NCI-H460 (cell line): ENCODE results near the genes SLC2A1 and PTPRF.

DNA sequence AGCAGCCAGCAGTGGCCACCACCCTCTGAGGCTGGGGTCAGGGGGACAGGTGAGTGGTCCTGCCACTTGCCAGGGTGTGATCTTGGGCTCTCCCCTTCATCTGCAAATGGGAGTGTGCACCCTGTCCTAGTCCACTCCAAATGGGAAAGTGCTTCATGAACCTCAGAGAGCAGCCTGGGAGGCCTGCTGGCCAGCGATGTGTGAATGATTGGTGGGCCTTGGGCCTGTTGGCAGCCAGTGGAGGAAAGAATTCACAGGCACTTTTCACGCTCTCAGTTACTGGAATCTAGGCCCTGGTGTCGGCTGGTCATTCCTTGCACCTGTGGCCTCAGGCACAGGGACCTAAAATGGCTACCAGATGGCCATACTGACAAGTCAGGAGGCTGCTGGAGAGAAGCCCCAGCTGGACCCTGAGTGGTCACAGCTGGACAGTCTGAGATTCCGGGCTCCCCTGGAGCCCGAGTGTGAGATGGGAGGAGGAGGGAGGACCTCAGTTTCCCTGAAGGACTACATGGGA lies 18.4 kb upstream of the EDN2 start:
RAMPAGE:
- cytosol, long total RNA, result no peak
- long total RNA, result no peak
- nucleus, long total RNA, result no peak

GRCh38 chr1:41516035-41516584 lies 31.6 kb upstream of the EDN2 start:
RAMPAGE:
- cytosol, long total RNA, result no peak
- long total RNA, result no peak
- nucleus, long total RNA, result no peak

RAMPAGE:
- cytosol, long total RNA, result no peak
- long total RNA, result no peak
- nucleus, long total RNA, result no peak
These were observed 156.8 kb upstream of the EDN2 start for GRCh38 chr1:41641161-41641829.

GRCh38 chr1:41802814-41803389 lies 115.8 kb downstream of the HIVEP3 start:
RAMPAGE:
- cytosol, long total RNA, result no peak
- long total RNA, result no peak
- nucleus, long total RNA, result no peak

DNA sequence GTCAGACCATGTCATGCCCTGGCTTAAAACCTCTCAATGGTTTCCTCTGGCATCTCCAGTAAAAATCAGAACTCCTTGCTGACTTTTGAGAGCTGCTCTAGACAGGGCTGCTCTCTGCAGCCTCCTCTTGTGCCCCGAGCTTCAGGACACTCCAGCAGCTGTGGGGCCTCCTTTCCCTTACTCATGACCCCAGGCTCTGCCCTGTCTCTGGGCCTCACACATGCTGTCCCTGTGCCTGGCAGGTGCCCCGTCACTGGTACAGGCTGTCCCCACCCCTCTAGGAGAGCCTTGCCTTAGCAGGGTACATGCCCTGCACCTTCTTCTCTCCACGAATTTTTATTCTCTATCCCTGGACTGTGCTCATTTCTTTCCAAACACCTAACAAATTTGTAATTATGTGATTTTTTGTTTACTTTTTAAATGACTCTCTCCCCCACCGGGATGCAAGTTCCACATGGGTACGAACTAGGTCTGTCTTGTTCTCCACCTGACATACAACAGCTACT lies 43.2 kb downstream of the HIVEP3 start:
RAMPAGE:
- cytosol, long total RNA, result no peak
- long total RNA, result no peak
- nucleus, long total RNA, result no peak

DNA sequence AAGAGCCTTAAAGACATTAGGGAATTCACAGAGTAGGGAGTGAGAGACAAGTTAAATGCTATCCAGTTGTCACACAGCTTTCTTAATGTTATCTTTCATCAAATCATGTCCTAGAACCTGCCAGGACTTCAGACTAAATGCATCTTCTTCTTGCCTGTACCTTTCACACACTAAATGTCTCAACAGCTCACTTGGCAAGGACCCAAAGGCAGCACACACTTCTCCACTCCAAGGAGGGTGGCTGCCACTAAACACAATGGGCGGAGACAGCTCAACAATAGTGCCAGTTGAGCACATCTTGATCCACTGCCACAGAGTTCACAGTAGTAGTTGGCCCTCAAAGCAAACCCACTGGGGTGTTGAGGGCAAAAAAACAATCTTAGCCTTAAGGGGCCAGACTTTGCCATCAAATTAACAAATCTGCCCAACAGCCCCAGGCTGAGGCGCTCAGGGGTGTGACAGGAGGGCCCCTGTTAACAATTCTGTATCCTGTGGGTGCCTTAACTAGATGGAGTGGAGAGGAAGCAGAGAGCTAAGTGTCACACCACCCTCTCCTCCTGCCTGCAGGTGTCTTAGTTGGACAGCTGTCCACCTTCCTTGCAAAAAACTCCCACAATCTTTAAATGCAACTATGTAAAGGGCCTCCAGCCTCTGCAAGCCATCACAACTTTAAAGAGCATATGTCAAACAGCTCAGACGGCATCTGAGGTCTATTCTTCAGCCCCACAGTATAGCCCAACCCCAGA lies 2.6 kb downstream of the HIVEP3 start:
RAMPAGE:
- cytosol, long total RNA, result no peak
- long total RNA, result no peak
- nucleus, long total RNA, result no peak

RAMPAGE:
- cytosol, long total RNA, result no peak
- long total RNA, result no peak
- nucleus, long total RNA, result no peak
These were observed 12.3 kb upstream of the GUCA2A start for GRCh38 chr1:42176447-42177552.

DNA sequence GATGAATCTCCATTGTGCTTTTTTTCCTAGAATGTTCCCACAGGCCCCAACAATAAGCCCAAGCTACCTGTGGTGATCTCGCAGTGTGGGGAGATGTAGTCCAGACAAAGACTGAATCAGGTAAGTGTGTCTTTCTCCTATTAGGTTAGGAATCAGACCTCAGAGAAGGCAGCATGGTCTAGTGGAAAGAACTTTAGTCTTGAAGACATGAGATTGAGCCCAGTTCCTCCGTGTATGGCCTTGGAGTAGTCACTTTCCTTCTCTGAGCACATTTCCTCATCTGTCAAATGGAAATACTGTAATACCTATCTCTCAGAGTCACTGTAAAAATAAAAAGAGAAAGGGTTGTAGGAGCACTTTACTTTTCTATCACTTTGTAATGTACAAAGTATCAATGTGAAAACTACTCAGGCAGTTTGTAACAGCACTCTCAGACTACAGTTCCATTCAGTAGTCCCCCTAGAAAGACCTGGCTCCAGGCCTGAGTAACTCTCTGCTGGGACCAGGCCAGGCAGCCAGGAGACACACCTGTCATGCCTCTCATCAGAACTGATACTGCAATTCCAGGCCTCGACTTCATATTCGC lies 9.2 kb downstream of the PPIH start:
RAMPAGE:
- cytosol, long total RNA, result no peak
- long total RNA, result no peak
- nucleus, long total RNA, result no peak

GRCh38 chr1:42695338-42696438 lies 13.5 kb downstream of the YBX1 start:
RAMPAGE:
- cytosol, long total RNA, result no peak
- long total RNA, result no peak
- nucleus, long total RNA, result no peak

DNA sequence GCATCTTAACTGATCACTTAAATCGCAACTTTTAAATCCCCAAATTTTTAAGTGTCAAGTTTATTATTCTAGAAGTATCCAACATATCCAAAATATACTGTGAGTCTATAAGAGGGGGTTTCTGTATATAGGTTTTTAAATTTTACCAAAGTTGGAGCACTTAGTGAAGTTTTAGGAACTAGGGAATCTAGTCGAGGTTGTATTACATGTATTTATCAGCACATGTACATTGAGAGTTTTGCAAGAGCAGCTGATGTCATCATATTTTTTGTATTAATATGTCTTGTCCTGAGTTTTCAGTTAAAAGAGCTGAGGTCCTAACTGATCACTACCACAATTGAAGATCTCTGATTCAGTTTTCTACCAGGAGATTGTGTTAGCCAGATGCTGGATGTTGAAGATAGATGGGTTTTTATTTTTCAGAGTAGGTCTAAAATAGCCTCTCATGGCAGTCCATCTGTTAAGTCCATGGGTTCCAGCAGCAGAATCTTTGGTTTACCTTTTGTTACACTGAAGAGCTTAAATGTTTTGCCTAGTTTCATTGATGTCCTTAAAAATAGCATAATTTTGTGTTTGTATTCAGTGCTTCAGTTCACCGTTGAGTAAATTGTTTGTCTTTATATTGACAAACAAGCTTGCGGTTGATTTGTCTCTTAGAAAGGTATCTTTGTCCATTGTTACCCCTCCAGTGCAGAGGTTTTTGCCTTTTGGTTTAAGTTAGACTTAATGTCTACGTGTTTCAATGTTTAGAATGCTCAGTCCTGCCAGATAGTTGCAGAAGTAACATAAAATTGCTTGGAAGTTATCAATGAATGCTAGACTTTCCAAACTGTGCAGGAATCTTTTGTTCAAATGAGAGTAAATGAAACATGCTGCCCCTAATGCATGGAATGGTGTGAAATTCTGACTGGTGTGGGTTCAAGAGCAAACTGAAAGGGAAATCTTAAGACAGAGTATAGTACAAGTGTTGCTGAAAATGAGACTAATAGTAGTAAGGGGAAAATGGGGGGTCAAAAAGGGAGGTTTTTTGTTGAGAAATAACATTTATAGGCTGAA lies 16.1 kb downstream of the YBX1 start:
RAMPAGE:
- cytosol, long total RNA, result no peak
- long total RNA, result no peak
- nucleus, long total RNA, result no peak

GRCh38 chr1:42765727-42766410 lies 959 bp downstream of the P3H1 start:
RAMPAGE:
- cytosol, long total RNA, result no peak
- long total RNA, result no peak
- nucleus, long total RNA, result no peak

GRCh38 chr1:42929424-42930326 lies 29.0 kb downstream of the SLC2A1 start:
RAMPAGE:
- cytosol, long total RNA, result no peak
- long total RNA, result no peak
- nucleus, long total RNA, result no peak

DNA sequence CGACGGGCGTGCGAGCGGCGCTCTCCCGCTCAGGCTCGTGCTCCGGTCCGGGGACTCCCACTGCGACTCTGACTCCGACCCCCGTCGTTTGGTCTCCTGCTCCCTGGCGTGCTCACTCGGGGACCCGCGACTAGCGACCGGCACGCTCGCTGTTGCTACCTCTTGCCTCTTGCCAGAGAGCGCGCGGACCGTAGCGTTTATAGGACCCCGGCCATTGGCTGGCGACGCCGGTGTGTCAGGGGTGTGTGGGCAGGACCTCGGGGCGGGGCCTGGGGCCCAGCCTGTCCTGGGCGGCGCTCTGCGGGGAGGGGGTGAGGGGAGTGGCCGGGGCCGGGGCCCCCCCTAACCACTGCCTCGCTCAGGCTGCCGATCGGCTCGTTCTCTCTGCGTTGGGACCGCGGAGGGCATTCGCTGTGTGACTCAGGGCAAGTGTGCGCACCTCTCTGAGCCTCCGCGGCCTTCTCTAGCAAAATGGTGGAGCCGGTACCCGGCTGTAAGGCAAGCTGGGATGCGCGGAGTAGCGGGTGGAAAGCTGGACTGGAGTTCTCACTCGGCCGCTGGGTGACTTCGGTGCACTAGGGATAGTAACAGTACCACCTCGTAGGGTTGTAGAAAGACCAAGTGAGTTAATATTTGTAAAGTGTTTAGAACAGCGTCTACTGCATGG lies at the start of gene SLC2A1:
TSS of gene SLC2A1 (minus strand) at position 171 of the 667 bp plus-strand sequence.
RAMPAGE:
- cytosol, long total RNA, result start-site peak on the minus strand centred at position 153 of the sequence, 43 bp wide, 371 and 484 reads in 2 replicates; start-site peak on the plus strand centred at position 365 of the sequence, 77 bp wide, 23 and 13 reads in 2 replicates
- long total RNA, result start-site peak on the minus strand centred at position 152 of the sequence, 48 bp wide, 114 and 26 reads in 2 replicates
- nucleus, long total RNA, result start-site peak on the minus strand centred at position 155 of the sequence, 40 bp wide, 609 and 67 reads in 2 replicates

GRCh38 chr1:43069296-43069495 lies 78.5 kb upstream of the CFAP144 start:
RAMPAGE:
- cytosol, long total RNA, result no peak
- long total RNA, result no peak
- nucleus, long total RNA, result no peak

DNA sequence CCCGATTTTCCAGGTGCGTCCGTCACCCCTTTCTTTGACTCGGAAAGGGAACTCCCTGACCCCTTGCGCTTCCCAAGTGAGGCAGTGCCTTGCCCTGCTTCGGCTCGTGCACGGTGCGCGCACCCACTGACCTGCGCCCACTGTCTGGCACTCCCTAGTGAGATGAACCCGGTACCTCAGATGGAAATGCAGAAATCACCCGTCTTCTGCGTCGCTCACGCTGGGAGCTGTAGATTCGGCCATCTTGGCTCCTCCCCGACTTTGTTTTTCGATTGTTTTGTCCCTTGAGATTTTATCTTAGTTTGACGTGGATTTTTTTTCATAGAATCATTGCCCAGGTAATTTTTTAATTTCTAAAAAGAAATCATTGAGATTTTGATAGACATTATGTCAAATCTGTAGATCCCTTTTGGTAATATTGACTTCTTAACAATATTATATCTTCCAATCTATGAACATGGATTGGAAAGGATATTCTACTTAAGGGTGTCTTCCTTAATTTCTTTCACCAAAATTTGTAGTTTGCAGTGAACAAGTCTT lies 27.4 kb upstream of the CFAP144 start:
RAMPAGE:
- cytosol, long total RNA, result no peak
- long total RNA, result no peak
- nucleus, long total RNA, result no peak

DNA sequence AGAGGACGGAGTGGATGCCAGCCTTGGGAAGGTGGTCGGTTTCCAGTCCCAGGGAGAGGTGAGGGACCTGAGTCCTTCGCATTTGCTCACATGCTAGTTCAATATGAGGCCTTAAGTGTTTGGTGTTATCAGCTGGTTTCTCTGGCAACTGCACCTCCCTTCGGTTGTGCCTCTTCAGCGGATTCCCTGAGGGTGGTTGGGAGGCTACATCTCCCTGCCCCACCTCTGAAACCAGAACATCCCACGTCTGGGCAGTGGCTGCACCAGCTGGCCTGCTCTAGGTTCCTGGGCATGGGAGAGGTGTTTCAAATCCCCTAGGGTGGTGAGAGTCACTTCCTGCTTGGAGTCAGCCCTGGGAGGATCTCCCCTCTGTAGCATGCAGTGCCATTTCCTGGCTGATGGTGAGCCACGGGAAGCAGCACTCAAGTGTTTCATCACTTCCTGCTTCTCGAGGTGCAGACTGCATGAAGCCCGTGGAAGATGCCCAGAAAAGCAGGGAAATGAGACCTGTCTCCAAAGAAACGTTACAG lies 4.4 kb downstream of the TMEM125 start:
RAMPAGE:
- cytosol, long total RNA, result no peak
- long total RNA, result no peak
- nucleus, long total RNA, result no peak

DNA sequence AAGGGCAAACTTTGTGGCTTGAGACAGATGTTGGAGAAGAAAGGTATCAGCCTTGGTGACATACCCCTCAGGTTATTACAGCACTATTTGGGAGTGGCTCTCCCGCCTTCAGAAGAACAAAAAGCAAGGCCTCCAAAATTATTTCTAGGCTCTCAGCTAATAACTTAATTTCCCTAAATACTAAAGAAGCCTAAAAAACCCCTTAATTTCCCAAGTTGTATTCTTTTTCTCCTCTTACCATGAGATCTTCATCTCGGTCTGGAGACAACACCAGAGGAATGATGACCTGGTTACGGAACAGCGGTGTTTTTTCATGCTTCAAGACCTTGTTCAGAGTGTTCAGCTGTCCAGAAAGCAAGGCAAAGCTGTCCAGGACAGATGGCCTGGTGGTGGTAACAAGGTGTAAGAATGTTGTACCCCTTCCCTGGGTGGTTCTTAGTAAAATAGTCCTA lies 2.3 kb downstream of the MED8 start:
RAMPAGE:
- cytosol, long total RNA, result no peak
- long total RNA, result no peak
- nucleus, long total RNA, result no peak

DNA sequence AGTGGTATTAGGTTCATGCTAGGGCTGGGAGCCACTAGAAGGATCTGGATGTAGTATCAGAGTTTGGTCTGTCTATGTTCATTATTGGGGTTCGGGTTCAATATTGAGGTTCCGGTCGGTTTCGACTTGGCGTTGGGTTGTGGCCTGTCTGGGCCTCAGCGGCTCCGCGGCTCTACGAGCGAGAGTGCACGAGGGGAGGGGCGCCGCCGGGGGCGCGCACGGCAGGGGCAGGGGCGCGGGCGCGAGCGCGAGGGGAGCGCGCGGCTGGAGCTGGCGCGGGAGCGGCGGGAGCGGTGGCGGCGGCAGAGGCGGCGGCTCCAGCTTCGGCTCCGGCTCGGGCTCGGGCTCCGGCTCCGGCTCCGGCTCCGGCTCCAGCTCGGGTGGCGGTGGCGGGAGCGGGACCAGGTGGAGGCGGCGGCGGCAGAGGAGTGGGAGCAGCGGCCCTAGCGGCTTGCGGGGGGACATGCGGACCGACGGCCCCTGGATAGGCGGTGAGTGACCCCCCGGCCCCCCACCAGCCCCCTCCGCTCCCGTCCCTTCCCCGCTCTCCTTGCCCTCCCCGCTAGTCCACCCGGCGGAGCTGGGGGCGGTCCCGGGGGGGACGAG lies at the start of gene PTPRF:
TSS of gene PTPRF (plus strand) at position 284 of the 606 bp plus-strand sequence.
RAMPAGE:
- cytosol, long total RNA, result no peak
- long total RNA, result no peak
- nucleus, long total RNA, result no peak

DNA sequence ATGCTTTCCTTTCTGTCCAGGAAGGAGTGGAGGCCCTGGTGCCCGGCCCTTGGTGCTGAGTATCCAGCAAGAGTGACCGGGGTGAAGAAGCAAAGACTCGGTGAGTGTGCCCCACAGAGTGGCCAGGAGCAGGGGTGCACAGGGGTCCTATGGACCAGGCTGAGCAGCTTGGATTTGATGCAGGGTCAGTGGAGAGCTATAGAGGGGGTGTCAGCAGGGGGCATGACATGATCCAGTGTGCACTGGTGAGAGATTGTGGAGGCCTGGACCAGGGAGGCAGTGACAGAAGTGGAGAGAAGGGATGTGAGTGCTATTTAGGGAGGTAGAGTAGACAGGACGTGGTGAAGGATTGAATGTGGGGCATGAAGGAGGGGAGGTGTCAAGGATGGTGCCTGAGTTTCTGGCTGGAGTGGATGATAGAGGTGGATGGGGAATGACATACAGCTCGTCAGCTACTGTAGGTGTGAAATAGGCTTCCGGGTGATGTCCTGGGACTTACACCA lies 7.5 kb downstream of the PTPRF start:
RAMPAGE:
- cytosol, long total RNA, result no peak
- long total RNA, result no peak
- nucleus, long total RNA, result no peak

RAMPAGE:
- cytosol, long total RNA, result no peak
- long total RNA, result no peak
- nucleus, long total RNA, result no peak
These were observed 15.3 kb downstream of the PTPRF start for GRCh38 chr1:43545607-43546796.